AG09319 (cell line): Measurements from ENCODE around the gene TMED5.

- RRBS: no CpG with 5 or more reads among the region's 5 CpGs
These were observed 79.9 kb downstream of the LRRC8D start for GRCh38 chr1:89900478-89901373.

GRCh38 chr1:89906459-89907209 is 85.8 kb downstream of the LRRC8D start:
- RRBS: no CpG with 5 or more reads among the region's 4 CpGs

DNA sequence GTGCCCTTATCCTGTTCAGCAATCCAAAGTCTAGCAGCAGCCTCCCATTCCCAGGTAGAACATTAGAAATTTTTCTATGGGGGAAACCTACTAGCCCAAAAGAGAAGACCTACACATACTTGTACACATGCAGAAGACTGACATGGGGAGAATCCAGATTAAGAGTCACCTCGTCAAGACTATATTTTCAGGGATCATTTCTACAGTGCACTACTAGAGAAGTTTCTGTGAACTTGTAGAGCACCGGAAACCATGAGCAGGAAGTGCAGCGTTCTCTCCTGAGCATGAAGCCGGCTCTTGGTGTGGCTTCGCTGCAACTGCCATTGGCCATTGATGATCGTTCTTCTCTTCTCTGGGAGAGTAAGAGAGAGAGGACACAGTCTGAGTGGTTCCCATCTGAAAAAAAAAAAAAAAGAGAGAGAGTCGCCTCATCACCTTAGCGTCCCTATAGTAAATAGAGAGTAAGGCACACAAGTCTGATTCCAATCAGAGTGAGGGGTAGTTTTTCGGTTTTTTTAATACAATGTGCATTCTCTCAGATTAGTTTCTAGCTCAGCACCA is 59.4 kb downstream of the BARHL2 start:
- RRBS: no CpG with 5 or more reads among the region's 9 CpGs

- RRBS: 8% methylated on average over 12 of the region's 65 CpGs
These were observed 306 bp upstream of the BARHL2 start for GRCh38 chr1:90717351-90717864.

GRCh38 chr1:91070356-91070654 is 48.5 kb upstream of the ZNF644 start:
- RRBS: no CpG with 5 or more reads among the region's 2 CpGs

GRCh38 chr1:91736034-91736580 is 149.8 kb downstream of the TGFBR3 start:
- RRBS: no CpG with 5 or more reads among the region's 10 CpGs

- RRBS: no CpG with 5 or more reads among the region's 3 CpGs
These were observed 126.6 kb downstream of the TGFBR3 start for GRCh38 chr1:91759178-91759825.

GRCh38 chr1:91886621-91887242 is 781 bp upstream of the TGFBR3 start:
- RRBS: no CpG with 5 or more reads among the region's 23 CpGs

- RRBS: no CpG with 5 or more reads among the region's 4 CpGs
These were observed 25.0 kb upstream of the BRDT start for GRCh38 chr1:91924066-91924696.

GRCh38 chr1:92249592-92250341 is 32.1 kb downstream of the C1orf146 start:
- RRBS: no CpG with 5 or more reads among the region's 3 CpGs

GRCh38 chr1:92536940-92537476 is 50.3 kb upstream of the GFI1 start:
- RRBS: no CpG with 5 or more reads among the region's 1 CpG

DNA sequence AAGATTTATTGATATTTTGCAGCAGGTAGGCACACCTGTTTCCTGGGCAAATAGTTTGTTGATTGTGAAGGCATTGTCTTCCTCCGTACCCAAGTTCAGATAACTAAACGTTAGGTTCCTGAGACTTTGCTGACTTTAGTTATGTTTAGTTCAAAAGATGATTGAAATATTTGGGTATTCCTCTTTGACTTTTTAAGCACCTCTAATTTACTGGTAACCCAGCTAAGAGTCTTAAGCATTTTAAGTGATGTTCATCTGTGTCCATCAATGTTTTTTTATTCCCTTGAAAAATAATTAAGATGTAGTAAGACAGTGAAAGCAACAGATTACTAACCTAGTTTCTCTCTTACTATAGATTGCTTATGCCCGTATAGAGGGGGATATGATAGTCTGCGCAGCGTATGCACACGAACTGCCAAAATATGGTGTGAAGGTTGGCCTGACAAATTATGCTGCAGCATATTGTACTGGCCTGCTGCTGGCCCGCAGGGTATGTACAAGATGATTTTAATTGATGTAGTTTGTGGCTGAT is 2.6 kb downstream of the RPL5 start:
- RRBS: no CpG with 5 or more reads among the region's 7 CpGs

- RRBS: no CpG with 5 or more reads among the region's 12 CpGs
These were observed 27.5 kb downstream of the RPL5 start for GRCh38 chr1:92859253-92859740.

DNA sequence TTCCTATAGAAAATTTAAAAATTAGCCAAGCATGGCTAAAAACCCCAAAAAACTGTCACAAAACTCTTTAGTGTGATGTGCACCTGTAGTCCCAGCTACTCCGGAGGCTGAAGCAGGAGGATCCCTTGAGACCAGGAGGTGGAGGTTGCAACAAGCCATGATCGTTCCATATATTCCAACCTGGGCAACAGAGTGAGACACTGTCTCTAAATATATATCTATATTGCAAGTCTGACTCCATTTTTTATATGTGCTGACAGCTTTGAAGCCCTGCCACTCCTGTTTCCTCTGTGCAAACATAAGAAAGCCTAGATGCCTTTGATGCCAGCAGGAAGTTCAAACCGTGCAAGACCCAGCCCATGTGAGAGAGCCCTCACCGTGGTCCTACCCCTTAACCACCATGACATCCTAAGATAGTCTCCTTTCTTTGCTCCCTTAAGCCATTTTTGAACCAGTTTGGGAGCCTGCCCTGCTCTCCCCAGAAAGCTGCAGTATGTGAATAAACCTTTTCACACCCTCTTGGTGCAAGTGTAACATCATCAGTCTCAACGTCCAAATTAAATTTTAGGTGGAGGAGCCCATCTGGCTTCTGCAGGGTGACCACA is 3.7 kb upstream of the DIPK1A start:
- RRBS: no CpG with 5 or more reads among the region's 5 CpGs

DNA sequence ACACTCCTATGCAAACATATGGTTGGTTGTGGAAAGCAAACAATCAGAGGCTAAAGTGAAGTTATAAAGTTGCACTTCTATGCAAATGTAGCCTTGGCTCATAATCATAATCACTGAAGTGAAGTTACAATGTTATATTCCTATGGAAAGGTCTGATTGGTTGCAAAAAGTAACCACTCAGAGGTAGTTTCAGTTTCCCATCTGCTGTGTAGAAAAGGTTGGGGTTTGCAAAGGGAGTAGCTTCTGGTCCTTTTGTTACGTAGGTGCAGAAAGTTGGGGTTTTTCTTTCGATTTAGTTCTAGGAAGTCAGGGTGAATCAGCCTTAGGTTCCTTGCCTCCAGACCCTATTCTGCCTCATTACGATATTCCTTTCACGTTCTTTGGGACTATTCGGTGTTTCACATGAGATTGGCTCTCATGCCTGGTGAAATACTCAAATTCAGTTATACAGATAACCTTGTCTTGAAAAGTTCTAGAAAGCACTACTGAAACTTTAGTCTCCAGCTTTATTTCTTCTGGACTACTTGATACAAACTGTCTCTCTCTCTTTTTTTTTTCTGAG is 36.6 kb upstream of the MTF2 start:
- RRBS: no CpG with 5 or more reads among the region's 5 CpGs

DNA sequence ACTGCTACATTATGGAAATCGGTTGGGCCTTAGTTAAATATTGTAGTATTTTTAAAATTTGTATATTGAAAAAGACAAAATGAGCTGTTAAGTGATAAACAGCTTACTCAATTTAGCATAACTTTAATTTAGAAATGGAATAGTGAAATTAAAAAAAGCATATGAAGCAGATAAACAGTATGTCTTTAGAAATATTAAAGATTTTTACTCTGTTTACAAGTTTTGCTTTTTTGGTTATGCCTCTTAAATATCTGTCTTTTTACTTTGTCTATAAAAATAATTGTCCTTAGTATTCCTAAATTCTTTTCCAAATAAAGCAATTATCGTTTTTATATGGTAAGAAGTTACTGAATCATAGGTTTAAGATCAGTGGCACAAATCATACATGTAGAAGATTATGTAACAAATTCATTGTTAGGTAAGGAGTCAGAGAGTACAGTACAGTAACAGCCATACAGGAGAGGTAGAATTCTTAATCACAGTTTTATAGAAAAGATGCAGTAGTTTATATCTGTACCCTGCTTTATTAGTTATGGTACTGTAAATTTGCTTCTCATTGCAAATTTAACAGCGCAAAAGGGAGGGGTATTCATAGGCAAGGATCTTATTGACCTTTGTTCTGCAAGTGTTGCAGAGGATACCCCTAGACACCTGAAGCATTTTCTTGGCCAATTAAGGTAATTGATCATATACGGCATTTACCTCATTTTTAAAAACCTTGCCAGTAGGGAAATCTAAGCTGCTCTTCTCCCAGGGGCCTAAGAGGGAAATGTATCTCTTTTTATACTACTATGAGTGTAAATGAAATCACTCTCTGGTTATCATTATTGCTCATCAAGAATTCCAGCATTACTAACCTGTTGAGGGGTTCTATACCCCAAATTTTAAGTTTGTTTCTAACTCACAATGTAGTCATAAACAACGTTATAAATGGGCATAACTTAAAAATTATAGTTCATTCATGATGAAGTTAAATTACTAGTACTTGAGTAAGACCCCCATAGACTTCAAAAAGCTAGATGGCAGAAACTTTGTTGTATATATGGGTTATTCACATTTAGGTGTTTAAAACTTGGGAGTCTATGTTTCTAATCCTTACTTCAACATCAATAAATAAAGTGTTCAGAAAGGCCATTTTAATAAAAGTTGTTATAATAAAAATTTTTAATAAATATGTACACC is 27.6 kb downstream of the TMED5 start:
- RRBS: no CpG with 5 or more reads among the region's 5 CpGs

GRCh38 chr1:93179461-93180589 is at the start of gene TMED5:
Gene TMED5, minus strand, starts transcription at chr1:93180413.
- RRBS: 1% methylated on average over 12 of the region's 67 CpGs

- RRBS: no CpG with 5 or more reads among the region's 6 CpGs
These were observed 67.7 kb upstream of the DR1 start for GRCh38 chr1:93278018-93278297.

- RRBS: no CpG with 5 or more reads among the region's 10 CpGs
These were observed 25.8 kb downstream of the FNBP1L start for GRCh38 chr1:93473605-93474204.